Placental epithelial cell (primary cell): Measurements from ENCODE around the genes GFPT2 and MGAT1.

- CAGE, long polyA plus RNA: no peak
Observed at GRCh38 chr5:180210061-180210701, 1.2 kb upstream of the RASGEF1C start.

DNA sequence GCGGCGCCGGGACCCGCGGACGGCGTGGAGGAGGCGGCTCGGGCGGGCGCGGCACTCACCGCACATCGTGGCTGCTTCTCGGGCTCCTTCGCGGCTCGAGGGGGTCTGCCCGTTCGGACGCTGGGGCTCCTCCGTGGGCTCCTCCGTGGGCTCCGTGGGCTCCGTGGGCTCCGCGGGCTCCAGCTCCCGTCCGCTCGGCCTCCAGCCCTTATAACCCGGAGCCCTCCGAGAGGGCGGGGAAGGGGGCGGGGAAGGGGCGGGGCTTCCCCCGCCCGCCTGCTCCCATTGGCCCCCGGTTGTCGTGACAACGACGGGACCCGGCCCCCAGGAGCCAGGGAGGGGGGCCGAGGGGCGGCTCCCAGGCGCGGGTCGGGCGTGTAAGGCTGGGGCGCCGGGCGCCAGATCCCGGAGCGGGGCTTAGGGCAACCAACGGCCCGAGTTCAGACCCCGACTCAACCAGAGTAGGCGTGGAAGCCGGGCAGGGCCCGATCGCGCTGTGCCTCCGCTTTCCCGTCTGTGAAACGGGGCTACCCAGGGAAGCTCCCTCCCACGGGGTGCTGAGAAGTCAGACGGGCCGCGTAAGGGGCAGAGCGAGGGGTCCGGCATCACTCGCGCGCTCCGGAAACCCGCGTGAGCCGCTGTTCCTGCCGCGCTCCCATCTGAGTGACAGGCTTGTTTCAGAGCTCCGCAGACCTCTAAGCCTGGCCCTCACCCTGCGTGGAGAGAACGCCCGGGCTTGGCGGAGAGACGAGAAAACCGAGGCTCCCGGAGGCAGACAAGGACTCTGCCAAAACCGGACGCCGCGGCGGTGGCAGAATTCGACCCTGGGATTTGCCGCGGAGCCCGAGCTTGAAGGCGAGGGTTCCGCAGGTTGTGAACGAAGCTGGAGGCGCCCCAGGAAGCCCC, at the start of gene GFPT2:
TSS of gene GFPT2 (minus strand) at position 185 of the 906 bp plus-strand sequence.
- CAGE, long polyA plus RNA: no peak

DNA sequence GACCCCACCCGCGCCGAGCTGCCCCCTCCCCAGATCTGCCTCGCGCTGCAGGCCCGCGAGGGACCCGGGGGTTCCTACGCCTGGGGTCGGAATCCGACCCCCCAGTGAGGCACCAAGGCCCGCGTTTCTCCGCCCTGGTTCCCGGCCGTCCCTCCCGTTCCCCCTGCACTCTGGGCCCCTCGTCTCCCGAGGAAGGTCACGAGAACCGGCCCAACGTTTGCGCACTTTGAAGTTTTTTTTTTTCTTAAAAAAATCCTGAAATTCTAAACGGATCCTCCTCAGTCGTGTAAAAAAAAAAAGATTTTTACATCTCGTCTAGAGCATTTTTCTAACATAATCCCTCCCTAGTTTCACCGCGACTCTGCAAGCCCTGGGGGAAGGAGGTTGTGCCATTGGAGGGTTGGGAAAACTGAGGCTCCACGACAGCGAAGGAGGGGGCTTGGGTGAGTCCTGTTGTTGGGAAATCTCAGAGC, 958 bp upstream of the GFPT2 start:
- CAGE, long polyA plus RNA: no peak

GRCh38 chr5:180389385-180390149, 36.4 kb upstream of the GFPT2 start:
- CAGE, long polyA plus RNA: no peak

DNA sequence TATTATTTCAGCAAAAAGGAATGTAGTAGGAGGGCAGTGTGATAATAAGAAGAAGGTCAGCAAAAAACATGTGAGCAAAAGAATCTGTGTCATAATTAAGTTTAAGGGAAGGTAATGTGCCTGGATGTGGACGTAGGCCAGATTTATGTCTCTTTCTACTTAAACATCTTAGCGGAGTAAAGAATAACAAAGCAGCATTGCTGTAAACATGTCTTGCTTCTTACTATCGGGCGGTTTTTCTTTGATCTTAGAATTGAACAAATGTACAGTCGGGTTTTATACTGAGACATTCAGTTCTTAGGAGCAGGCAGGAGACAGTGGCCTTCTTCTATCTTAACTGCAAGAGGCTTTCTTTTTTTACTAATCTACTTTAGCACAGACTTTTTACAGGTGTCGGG, 40.3 kb upstream of the FLT4 start:
- CAGE, long polyA plus RNA: no peak

DNA sequence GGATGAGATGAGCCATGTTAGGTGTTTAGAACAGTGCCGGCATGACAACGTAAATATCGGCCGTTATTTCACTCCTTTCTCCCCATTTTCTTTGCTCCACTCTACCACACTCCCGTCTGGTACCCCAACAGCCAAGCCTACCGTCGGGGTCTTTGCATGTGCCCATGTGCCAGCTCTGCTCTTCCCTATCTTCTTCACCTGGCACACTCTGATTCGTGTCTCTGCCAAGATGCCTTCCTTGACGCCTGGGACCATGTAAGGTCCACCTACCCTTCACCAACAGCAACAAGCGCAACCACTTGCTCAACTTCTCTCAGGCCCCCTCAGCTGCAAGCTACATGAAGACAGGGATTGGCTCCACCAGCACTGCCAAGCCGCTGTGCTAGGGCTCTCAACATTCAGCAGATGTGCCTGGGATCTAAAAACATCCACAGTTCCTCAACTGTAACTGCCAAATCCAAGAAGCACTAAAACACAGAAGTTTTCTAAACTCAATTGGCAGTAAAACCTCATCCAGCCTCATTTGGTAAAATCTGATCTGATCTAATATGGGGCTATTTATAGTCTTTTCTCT, 4.4 kb downstream of the MGAT1 start:
- CAGE, long polyA plus RNA: no peak

DNA sequence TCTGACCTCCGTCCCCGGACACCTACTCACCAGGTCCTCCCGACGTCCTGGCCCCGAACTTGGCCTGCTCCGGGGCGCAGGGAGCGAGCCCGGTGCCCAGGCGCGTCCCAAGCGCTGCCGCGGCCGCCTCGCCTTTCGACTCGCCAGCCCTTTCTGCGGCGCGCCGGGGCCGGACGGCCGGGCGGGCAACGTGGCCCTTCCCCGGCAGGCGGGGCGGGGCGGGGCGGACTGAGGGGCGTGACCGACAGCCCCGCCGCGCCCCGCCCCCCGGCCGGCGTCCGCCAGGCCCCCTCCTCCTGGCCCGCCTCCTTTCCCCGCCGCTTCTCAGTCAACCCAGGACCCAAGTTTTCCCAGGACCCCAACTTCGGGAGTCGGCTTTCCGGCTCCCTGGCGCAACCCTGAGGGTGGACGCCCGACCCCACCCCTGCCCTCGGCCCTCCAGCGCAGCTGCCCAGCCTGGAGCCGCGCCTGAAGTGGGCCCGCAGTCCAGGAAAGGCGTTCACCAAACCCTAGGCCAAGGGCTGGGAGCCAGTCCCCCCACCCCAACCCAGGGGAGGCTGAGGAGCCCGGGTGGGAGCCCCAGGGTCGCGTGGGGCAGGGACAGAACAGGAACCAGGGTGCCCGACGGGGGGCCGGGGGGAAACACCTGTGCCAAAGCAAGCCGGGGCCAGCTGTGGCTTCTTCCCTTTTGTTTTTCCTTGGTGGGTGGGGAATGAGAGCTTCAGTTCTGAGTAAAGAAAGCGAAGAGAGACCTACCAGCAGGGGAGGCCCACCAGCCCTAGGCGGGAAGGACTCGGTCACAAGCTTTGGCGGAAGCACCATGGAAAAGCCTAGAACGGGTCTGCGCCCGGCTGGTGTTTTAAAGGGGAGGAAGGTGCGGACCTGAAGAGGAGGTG, at the start of gene MGAT1:
TSS of gene MGAT1 (minus strand) at position 157 of the 896 bp plus-strand sequence.
- CAGE, long polyA plus RNA: no peak

GRCh38 chr5:180814081-180814775, 11.6 kb upstream of the MGAT1 start:
- CAGE, long polyA plus RNA: no peak

DNA sequence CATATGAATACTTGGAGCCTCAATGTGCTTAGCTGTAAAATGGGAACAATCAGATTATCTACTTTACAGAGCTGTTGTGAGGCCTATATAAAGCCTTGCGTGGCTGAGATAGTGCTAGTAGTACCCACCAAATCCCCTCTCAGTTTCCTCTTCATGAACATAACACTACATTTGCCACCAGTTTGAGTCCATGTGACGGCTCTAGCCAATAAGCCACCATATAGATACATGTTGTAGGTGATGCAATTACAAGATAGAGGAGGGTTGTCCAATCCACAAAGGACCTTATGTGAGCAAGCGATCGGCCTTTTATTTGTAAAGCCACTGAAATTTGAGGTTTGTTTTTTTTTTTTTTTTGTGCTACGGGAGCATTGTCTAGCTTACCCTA, 19.1 kb upstream of the MGAT1 start:
- CAGE, long polyA plus RNA: no peak

DNA sequence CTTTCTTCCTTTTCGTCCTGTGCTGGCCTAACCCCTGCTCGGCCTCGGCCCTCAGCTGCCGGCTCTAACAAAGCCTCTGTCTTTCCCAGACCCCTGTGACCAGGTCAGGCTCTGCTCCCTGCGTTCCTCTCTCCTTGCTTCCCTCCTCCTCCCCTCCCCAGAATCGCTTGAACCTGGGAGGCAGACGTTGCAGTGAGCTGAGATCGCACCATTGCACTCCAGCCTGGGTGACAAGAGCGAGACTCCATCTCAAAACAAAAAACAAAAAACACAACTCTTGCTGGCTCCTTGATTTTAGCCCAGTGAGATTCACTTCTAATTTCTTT, 29.2 kb upstream of the MGAT1 start:
- CAGE, long polyA plus RNA: no peak

DNA sequence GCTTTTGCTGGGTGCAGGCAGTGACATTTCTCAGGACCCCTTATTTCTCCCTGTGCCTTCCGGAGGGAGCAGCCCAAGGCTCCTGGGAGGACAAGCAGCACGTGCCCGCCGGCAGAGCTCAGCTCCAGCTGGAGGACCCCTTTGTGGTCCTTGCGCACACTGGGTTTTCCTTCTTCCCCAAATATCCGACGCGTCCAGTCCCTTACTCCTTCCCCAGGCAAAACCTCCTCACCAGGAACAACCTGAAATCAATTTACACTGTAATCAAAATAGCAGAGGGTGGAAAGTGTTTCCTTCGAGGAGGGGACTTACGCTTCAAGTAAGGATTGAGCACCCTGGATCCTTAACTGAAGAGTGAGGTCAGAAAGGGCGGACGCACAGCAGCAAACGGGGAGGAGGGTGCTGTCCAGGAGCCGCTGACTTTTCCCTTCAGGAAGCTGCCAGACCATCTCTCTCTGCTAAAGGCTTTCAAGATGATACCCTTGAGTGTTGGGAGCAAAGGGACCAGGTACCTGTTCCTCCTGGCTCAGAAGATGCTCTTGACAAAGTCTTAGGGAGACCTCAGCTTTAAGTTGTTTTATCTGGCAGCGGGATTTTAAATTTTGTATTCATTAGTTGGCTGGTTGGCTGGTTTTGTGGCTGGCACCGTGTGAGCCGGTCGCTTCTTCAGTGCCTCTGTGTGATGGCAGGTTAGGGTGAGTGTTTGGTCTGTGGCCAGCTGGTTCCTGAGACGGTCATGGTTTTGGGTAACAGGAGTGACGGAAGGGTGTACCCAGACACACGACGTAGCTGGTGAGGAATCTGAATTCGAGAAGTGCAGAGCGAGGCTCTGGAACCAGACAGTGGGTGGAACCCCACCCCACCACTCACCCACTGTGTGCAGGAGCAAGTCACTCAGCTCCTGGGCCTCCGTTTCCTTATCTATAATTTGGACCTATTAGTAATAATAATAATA, 2.4 kb downstream of the BTNL9 start:
- CAGE, long polyA plus RNA: no peak

GRCh38 chr5:181054933-181055427, 14.9 kb downstream of the BTNL9 start:
- CAGE, long polyA plus RNA: no peak

- CAGE, long polyA plus RNA: no peak
Observed at GRCh38 chr5:181174014-181174419, 26.6 kb downstream of the OR2V2 start.

DNA sequence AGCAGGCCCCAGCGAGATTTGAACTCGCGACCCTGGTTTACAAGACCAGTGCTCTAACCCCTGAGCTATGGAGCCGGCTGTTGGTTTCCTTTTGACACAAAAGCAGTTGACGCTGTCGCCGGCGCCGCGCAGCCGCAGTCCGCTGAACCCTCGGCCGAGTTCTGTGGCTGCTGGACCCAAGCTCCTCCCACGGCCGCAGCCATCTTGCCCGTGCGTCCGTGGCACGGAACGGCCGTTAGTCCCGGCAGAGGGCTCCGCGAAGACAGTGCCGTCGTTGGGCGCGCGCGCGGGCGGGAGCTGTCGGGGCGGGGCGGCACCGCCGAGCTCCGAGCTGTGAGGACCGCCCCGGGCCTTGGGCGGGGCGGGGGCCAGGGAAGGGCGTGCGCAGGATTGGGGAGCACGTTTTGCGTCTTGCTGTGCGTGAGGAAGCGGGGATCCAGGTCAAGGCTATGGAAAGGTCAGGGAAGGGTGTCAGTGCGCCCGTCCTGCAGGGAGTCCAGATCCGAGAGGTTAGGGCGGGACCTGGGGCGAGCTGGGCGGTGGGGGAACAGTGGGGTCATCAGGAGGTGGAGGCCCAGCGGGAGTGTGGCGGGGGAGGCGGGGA, 13.2 kb downstream of the TRIM7 start:
- CAGE, long polyA plus RNA: no peak

- CAGE, long polyA plus RNA: no peak
Observed at GRCh38 chr5:181287255-181287765, 26.4 kb upstream of the TRIM52 start.